HTERT-HM (cell line): ENCODE data around the genes ACAP3, PUSL1 and CCNL2.

DNA sequence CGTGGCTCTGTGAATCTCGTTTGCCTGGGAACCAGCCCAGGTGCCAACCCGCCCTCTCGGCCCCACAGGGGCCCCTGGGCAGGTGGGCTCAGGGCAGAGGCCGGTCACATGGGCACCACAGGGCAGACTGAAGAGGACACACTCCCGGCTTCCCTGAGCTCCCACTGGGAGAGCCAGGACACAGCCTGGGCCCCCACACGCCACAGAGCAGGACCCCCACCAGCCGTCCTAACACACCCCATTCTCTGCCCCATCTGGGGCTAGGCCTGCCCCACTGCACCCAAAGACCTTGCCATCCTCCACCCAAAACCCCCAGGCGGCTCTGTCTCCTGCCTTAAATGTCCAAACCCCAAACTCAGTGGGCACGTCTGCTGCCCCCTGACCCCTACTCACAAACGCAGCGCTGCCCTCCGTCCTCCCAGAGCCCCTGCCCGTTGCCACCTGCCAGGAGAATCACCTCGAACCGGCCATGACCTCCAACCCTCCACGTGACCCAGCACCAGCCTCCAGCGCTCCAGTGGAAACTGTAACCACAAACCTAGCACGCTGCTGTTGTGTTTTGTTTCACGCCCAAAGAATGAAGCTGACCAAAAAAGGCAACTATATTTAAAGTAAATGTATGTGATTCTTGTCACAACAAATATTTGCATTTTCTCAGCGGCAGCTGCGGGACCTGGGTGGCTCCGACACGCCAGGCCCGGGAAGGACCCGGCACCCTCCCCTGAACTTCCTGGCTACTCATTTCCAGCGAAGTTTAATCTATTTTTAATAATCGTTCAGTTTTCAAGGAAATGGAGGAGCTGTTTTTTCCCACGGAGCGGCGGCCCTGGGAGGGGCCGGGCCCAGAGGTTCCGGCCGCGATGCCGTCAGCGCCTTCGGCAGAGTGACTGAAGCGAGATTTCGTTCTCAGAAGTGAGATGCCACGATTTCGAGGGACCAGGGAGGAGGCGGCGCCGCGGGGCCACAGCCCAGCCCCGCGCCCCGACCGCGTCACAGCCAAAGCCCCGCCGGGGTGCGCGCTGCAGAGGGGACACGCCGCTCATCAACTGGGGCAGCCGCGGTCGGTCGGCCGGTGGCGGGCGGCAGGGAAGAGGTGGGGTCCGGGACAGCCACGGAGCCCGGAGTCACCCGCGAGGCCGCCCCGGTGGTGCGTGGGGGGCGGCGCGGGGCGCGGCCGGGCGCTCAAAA is 2.8 kb upstream of the TNFRSF4 start:
- RRBS: 98% methylated on average over 10 of the region's 79 CpGs

DNA sequence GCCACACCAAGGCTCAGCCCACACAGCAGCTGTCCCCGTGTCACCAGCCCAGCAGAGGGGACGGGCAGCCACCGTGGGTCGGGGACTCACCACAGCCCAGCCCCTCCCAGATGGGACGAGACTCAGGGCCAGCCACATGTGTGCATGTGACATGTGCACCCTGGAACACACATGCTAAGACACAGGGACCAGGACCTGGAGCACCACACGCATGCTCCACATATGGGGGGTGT is 4.1 kb downstream of the ACAP3 start:
- RRBS: no CpG with 5 or more reads among the region's 6 CpGs

- RRBS: 1% methylated on average over 50 of the region's 80 CpGs
These were observed at the start of gene ACAP3 for GRCh38 chr1:1307765-1308216. TSS of gene ACAP3 (minus strand) at chr1:1307930.

- RRBS: under 1% methylated on average over 47 of the region's 97 CpGs
These were observed at the start of gene PUSL1 for GRCh38 chr1:1308217-1308892. TSS of gene PUSL1 (plus strand) at chr1:1308597.

DNA sequence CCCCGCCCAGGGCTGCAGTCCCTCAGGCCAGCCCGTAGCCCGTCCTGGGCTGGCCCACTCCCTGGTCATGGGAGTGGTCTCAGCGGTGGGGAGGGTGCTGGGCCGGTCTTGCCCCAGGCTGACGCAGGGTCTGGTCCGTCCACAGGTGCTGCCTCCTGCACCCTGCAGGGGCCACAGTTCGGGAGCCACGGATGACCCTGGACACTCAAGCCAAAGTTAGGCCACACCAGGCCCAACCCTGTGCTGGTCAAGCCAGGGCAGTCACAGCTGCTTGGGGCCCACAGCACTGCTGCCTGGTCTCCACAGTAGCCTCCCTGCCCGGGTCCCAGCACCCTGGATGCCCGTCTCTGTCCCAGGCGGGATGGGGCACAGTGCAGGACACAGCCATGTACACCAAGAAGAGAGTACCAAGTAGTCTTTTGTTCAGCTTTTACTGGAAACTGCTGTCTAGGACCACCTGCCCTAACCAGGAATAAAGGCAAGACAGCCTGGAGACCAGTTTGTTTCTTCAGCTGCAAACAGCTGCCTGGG is 2.9 kb downstream of the PUSL1 start:
- RRBS: no CpG with 5 or more reads among the region's 12 CpGs

DNA sequence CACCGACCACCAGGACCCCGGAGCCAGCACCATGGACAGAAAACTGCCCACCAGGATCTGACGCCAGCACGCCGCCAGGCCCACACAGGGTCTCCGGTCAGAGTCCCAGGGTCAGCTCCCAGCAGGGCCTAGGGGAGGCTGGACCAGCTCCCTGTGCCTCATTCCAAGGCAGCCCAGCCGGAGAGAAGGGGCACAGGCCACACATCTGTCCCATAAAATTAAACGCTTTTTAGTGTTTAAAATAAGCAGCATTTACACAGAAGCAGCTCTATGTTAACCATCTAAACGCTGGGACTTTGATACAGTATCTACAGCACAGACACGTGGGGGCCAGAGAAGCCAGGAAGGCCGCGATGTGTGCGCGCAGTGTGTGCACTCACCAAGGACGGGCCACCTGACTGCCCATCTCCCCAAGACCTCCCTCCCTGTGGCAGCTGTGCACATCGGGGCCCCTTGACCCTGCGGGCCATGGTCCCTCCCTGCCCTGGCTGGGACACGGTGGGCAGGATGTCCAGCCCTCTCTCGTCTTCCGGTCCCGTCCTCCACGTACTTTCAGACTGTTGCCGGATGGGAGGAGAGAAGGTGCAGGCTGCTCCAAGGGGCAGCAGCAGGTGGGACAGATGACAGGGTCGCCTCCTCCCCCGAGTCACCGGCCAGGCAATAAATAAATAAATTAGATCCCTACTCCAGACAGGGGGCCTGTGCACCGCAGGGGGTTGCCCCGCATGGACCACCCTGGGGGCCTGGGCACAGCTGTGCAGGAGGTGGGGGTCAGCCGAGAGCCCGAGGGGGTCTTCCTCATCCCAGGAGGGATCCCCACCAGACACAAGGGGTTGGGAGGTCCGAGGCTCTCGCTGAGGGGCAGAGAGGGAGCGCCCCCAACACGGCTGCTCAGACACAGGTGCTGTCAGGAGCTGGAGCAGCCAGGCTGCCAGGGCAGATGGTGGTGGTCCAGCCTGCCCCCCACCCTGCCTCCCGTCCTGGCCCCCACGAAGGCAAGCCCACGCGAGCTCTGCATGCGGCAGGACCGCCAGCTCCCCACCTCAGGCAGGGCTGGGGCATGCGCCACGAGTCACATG is 4.3 kb downstream of the TAS1R3 start:
- RRBS: 73% methylated on average over 10 of the region's 42 CpGs

GRCh38 chr1:1351882-1352657 is 2.9 kb upstream of the DVL1 start:
- RRBS: no CpG with 5 or more reads among the region's 20 CpGs

DNA sequence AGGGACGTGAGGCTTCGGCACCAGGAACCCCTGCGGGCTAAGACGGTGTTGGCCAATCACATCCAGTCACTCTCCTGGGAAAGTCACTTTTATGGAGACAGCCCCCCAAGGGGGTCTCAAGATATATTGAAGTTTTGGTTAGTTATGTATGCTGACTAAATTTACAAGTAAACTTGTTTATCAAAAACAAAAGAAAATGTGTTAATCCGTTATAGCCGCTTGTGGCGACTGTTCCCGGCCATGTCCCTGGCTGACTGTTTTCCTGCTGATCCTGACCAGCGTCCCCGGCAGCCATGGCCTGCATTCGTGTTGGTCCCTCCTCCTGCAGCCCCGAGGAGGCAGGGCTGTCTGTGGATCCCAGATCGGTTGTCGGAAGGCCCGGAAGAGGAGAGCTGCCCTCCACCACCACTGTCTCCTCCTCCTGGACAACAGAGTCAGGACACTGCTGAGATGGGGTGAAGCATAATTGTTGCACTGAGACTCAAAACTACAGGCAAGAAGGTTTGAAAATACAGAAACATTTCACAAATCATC is 3.5 kb upstream of the MXRA8 start:
- RRBS: 3% methylated on average over 7 of the region's 15 CpGs

GRCh38 chr1:1386984-1387680 is 12.0 kb downstream of the CCNL2 start:
- RRBS: 96% methylated on average over 15 of the region's 41 CpGs

DNA sequence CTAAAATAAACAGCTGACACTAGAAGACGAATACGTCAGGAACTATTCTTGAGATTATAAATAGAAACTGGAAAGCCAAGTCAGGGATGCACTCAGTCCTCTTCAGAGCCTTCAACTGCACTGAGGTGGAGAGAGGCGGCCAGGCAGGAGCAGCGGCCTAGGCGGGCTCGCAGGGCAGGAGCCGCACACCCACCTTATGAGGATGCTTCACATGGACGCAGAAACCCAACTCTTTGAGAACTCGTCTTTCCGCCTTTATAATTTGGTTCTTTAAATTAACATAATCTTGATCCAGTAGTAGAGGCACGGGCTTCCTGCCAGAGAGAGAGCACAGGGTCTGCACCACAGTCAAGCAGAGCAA is 4.0 kb downstream of the CCNL2 start:
- RRBS: no CpG with 5 or more reads among the region's 11 CpGs

GRCh38 chr1:1397759-1399037 is 937 bp downstream of the CCNL2 start:
- RRBS: 2% methylated on average over 9 of the region's 65 CpGs

DNA sequence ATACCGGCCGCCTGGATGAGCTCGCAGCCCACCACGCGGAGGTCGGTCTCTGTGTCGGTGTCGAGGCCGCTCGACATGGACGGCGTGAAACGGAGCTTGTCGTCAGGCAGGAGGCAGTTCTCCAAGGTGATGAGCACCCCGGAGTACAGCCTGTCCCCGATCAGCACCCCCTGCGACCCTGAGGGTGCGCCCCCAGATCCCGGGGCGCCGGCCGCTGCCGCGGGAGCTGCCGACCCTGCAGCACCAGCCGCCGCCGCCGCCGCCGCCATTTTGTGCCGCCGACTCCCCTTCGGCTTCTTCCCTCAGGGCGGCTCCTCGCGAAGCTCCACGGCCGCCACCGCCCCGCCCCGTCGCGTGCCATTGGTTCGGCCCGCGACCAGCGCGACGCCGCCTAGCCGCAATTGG is at the start of gene CCNL2:
TSS of gene CCNL2 (minus strand) at position 298 of the 405 bp plus-strand sequence.
- RRBS: 2% methylated on average over 6 of the region's 52 CpGs

- RRBS: no CpG with 5 or more reads among the region's 32 CpGs
These were observed 2.1 kb downstream of the ANKRD65 start for GRCh38 chr1:1418687-1419631.

DNA sequence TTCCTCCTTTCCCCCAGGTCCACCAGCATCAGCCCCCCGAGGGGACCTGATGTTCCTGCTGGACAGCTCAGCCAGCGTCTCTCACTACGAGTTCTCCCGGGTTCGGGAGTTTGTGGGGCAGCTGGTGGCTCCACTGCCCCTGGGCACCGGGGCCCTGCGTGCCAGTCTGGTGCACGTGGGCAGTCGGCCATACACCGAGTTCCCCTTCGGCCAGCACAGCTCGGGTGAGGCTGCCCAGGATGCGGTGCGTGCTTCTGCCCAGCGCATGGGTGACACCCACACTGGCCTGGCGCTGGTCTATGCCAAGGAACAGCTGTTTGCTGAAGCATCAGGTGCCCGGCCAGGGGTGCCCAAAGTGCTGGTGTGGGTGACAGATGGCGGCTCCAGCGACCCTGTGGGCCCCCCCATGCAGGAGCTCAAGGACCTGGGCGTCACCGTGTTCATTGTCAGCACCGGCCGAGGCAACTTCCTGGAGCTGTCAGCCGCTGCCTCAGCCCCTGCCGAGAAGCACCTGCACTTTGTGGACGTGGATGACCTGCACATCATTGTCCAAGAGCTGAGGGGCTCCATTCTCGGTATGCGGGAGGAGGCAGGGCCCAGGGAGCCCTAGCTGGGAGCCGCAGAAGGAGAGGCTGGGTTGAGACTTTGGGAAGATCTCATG is 1.6 kb downstream of the VWA1 start:
- RRBS: 67% methylated on average over 6 of the region's 29 CpGs

DNA sequence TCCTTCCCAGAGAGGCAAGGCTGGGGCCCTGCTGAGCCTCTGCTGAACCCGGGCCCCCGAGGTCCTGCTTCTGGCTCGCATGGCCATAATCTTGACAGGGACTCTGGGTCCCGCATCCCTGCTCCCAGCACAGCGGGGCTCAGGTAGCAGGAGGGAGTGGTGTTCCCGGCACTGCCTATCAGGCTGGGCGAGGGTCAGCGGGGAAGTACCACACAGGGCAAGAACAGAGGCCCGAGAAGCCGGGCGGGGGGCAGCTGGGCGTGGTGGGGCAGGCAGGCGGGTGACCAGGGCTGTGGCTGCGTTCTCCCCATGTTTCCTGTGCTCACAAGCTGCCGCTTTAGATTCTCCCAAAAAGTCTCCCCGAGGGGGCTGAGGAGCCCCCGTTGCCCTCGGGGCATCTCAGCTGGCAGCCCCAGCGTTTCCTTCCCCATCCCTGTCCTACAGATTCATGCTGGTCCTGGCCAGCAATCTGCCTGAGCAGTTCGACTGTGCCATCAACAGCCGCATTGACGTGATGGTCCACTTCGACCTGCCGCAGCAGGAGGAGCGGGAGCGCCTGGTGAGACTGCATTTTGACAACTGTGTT is 18.3 kb downstream of the ATAD3B start:
- RRBS: no CpG with 5 or more reads among the region's 26 CpGs

DNA sequence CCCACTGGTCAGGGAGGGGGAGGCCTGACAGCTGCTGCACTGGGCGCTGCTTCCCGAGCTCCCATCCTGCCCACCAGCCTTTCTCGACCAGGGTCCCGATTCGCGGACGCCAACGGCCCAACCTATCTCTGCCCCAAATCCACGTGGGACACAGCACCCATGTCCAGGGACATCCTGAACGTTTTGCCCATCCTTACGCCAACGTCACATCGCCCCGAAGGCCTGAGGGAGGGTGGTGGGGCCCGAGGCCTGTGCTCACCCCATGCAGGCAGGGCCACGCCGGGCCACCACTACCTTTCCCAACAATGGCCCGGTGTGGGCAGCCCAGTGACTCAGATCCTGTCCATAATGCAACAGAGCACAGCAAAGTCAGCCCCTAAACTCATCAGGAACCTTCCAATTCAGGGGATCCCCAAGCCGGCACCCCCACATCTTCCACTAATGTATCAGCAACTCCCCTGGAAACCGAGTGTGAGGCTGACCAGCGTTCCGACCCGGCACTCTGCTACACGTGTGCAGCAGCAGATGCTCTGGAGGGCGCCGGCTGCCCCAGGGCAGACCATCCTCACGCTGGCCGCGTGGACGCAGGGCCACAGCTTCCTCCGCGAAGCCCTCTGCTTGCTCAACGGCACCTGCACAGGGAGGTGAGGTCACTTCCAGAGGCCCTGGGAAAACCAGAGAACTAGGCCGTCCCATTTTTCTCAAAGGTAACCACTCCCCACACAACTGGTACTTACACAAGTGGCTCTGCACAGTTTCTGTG is 11.3 kb upstream of the TMEM240 start:
- RRBS: 93% methylated on average over 9 of the region's 34 CpGs

GRCh38 chr1:1634712-1634941 is 2.7 kb downstream of the MMP23B start:
- RRBS: no CpG with 5 or more reads among the region's 9 CpGs

DNA sequence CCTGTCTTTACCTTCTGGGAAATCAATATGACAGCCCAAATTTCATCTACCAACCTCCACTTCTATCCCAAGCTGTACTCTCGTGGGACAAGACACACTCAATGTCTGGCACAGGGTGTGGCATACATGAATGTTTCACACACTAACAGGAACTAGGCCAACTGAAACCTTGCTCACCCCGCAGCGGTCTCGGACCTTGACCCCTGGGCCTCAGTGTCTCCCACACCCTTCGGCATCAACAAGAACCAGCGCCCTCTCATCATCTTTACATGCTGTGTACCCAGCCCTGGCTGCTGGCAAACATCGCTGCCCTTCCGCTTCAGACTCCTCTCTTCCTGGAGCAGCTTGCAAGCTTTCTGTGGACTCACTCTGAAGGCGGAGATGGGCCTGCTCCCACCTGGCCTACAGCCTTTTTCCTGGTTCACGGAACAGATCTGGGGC is 10.6 kb downstream of the CDK11B start:
- RRBS: no CpG with 5 or more reads among the region's 10 CpGs

GRCh38 chr1:1728396-1729080 is 4.4 kb upstream of the CDK11A start:
- RRBS: no CpG with 5 or more reads among the region's 10 CpGs

DNA sequence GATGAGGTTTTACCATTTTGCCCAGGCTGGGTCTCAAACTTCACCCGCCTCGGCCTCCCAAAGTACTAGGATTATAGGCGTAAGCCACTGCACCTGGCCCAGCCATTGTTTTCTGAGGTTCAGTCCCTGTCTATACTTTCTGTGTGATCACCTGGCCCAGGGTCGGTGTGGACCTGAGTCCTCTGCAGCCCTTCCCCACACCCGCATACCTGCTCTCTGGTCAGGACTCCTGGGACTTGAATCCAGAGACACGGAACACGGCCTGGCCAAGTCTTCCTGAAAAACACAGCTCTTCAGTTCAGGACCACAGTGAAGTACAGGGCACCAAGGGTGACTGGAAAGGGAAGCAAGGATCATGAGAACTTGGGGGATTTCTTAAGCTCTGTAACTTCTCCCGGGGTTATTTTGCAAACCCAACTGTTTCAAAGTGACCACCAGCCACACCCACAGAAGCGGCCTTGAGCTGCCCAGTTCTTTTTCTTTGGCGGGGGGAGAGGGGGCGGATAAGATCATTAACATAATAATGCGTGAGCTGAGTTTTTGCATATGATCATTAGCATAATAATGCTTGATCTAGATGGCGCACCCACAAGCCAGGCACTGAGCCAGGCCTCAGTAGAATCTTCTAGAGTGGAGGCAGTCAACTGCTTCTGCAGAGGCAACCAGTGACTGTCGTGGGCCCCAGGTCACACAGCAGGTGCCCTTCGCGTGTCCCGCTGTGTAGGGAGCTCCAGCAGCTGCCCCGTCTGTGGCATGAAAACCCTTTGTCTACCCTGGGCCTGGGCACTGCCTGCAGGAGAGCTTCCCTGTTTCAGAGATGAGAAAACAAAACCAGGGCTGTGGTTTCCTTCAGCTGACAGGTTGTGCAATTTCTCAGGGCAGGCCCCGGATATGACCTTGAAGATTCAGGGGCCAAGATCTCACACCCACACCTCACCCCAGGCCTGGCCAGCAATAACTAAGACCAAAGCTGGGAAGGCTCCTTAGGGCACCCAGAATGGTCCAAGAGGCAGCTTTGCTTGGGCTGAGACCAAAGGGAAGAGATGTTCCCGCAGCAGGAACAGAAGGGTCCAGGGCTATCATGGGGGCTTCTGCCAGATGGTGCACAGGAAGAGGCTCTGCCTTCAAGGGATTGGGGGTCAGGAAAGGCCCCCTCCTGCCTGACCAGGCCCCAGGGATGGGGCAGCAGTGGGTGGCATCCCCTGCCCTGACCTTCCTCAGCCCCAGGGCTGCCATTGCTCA is 1.8 kb upstream of the NADK start:
- RRBS: no CpG with 5 or more reads among the region's 20 CpGs